Endometrial microvascular endothelial cells (primary cell): ENCODE measurements around the genes CDH12, PRDM9 and GOLPH3.

DNA sequence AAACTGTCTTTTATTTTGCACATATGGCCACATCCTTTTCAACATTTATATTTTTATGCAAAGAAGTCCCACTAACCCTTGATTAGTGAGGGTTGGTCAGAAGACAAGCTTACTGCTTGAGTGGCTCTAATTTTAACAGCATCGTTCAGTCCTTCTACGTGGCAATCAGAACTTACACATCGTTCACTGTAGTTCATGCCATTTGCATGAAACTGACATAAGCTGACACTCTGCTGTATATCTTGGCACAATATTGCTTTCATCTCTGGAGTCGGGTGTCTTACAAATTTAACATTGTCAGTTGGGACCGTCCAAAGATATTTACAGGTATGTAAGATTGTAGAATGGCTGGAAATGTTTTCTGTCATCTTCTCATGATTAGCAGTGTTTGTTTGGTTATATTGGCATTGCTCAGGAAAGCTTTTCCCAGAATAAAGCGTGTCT lies 50.6 kb downstream of the MARCHF11 start:
- RAMPAGE, long total RNA: no peak

GRCh38 chr5:16459386-16459999 lies 6.1 kb downstream of the ZNF622 start:
- RAMPAGE, long total RNA: no peak

DNA sequence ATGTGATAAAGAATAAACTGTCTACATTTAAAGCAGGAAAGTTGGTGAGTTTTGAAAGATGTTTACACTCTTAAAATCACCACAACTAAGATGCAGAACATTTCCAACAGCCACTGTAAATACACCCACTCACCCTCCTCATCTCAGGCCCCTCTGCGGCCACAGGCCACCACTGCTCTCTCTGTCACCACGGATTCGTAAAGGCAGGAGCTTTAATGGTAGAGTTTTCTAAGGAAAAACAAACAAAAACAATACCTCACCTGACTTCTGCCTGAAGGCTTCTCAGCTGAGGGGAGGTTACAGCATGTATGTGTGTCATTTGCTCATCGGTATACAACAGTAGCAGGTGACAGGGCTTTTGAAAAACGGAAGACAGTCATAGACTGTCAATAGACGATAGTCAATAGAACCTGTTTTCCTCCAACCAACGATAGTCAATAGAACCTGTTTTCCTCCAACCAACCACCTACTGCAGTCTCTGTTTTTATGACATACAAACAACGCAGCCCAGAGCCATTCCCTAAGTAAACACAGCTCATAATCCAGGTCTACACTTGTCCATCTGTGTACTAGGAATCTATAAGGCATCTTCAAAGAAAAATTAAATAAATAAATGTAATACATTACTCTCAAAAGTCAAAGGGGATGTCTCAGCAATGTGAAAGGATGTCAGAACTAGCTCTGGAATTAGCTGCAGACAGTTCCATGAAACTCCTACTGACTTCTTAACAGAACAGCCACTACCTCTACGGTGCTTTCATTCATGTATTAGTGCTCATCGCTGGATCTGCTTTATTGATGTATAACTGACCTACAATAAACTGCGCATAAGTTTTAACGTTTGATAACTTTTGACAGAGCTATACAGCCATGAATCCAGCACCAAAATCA lies 74.5 kb downstream of the RETREG1 start:
- RAMPAGE, long total RNA: no peak

GRCh38 chr5:16605069-16605628 lies 11.6 kb downstream of the RETREG1 start:
- RAMPAGE, long total RNA: no peak

- RAMPAGE, long total RNA: no peak
These were observed 1.1 kb downstream of the RETREG1 start for GRCh38 chr5:16615573-16616278.

DNA sequence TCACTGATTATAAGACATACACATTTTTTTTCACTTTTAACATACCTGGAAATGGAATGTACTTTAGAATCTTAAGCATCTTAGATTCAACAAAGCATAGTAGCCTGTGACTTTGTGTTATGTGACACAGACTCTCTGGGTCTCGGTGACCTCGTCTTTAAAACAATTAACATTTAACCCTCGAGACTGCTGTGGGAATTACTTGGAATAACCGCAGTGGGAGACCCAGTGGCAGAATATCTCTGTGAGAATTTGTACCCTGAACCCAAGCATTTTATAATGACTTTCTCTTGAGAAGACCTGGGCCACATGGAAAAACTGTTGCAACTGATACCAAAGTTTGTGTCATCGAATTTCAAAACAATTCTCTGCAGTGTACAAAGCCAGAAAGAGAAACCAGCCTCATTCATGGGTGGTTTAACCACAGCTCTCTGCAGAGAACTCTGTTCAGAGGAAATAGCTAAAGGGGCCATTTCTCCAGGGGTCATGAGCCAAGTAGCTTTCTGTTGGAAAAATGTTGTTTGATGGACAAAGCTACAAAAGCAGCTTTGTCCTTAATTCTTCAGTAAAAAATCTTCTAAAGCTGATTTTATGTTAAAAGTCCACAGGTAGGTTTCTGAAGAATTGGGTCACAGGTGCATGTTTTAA lies 10.0 kb upstream of the RETREG1 start:
- RAMPAGE, long total RNA: no peak

GRCh38 chr5:21533506-21534379 lies 1319.4 kb downstream of the CDH12 start:
- RAMPAGE, long total RNA: no peak

GRCh38 chr5:22853145-22853675 lies at the start of gene CDH12:
Gene CDH12, minus strand, starts transcription at chr5:22853344.
- RAMPAGE, long total RNA: no peak

DNA sequence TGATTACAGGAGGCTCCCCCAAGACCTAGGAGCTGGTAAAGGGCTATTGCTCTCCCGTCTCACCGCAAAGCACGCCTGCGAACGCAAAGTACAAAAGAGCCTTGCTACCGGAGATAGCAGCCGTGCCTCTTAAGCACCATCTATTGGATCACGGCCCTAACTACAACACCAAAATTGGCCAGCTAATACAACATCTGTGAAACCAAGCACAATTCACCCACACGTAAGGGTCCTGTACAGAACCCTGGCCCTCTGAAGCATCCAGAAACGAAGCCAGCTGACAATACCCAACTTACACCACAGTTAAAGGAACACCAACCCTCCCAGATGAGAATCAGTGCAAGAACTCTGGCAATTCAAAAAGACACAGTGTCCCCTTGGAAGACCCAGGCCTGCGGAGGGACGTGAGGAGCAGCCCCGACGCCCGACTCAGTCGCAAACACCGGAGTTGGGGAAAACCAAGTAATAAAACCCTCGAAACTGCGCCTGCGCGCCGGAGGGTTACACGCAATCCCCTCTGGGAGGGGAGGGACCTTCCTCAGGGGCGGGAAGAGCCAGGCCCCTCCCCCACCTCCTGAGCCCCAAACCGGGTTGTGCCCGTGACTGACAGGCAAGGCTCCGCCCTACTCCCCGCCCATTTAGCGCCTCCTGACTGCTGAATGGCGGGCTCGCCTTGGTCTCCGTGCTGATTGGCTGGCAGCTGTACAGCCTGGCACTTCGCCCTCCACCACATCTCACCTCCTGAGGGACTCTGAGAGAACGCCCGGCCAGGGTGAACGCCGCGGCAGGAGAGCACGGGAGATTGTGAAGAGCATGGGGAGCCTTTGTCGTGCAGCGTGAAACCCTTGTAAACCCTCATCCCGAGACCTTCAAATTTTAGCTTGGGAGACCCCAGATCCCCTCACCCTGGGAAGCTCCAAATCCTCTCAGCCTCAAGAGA lies at the start of gene PRDM9:
Gene PRDM9, plus strand, starts transcription at position 744 of the 940 bp plus-strand sequence.
- RAMPAGE, long total RNA: no peak

GRCh38 chr5:23835217-23835489 lies 327.7 kb downstream of the PRDM9 start:
- RAMPAGE, long total RNA: no peak

GRCh38 chr5:26369127-26369429 lies 669.3 kb downstream of the CDH9 start:
- RAMPAGE, long total RNA: no peak

GRCh38 chr5:27217369-27218485 lies 179.3 kb upstream of the CDH9 start:
- RAMPAGE, long total RNA: no peak

GRCh38 chr5:31193944-31194146 lies 359 bp downstream of the CDH6 start:
- RAMPAGE, long total RNA: no peak

DNA sequence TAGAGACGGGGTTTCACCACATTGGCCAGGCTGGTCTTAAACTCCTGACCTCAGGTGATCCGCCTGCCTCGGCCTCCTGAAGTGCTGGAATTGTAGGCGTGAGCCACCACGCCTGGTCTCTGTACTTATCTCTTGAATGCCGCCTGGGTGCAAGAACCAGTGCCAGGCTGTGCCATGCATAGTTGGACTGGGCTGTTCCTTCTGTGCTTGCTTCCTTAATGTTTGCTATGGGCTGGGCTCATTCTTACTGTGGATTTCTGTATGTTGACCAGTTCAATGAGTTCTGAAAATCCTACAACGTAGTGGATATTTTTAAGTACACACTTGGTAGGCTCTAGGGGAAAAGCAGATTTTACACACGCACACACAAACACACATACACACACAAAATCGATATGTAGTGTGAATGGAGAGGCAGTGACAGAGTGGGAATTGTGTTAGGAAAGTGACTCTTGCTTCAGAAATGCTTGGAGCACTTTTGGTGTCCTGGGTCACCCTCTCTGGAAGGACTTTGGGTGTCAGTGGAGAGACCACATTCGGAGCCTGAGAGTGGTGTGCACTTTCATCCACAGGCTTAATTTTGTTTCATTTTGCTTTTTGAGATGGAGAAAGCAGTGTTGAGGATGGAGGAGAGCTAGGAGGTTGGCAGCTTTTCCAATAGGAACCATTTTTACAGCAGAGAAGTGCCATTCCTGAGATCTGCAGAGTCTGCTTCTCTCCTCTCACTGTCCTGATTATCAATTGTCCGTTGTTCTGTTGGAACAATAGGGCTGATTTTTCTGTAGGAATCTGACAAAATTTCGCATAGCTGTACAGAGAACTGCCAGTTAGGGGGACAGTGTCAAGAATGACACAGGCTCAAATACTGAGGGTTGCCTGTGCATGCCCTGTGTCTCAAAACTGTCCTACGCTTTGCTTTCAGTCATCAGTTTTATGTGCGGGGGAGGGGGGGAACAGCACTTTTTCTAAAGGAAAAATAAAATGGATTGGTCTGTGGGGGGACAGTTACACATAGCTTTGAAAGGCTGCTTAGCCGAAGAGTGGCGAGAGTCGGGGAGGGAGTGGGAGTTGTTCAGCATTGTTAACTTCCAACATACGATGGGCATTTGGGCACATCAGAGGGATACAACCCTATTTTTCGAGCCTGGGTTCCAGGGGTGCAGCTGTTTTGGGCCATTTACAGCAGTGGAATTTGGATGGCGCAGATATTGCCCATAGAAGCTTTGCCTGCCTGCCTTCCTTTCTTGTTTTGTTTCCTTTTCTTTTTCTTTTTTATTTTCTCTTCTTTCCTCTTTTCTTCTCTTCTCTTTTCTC lies 248.4 kb downstream of the PDZD2 start:
- RAMPAGE, long total RNA: no peak

DNA sequence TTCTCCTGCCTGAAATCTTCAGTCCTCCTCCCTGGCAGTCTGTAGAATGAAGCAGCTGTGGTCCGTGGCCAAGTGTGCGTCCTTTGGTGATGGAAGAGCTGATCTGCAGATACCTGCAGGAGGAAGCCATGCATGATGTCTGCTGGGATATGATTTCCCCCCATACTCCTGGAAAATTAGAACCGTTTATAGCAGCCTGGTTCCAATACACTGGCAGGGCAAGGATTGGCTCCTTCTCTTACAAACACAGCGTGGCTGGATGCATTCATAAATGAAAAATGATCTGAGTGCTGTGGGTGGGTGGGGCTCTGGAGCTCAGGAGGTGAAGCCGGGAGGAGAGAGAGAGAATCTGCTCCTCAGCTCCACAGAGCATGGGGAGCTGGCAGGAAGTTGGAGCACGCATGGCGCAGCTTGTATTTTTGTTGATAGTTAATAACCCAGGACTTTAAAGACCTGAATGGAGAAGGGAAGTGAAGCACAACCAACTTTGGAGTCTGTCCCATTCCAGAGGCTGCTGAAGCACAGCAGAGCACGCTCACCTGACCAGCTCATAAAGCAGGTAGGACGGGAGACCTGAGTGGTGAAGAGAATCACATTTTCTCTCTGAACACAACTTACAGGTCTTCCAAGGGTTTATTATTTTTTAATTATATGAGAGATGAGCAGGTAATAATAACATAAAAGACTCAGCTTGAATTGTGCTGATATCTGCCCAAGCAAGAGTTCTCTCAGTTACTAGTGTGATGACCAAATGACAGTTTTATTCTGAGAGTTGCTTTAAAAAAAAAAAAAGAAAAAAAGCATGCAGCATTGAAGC lies 238.1 kb downstream of the GOLPH3 start:
- RAMPAGE, long total RNA: no peak

DNA sequence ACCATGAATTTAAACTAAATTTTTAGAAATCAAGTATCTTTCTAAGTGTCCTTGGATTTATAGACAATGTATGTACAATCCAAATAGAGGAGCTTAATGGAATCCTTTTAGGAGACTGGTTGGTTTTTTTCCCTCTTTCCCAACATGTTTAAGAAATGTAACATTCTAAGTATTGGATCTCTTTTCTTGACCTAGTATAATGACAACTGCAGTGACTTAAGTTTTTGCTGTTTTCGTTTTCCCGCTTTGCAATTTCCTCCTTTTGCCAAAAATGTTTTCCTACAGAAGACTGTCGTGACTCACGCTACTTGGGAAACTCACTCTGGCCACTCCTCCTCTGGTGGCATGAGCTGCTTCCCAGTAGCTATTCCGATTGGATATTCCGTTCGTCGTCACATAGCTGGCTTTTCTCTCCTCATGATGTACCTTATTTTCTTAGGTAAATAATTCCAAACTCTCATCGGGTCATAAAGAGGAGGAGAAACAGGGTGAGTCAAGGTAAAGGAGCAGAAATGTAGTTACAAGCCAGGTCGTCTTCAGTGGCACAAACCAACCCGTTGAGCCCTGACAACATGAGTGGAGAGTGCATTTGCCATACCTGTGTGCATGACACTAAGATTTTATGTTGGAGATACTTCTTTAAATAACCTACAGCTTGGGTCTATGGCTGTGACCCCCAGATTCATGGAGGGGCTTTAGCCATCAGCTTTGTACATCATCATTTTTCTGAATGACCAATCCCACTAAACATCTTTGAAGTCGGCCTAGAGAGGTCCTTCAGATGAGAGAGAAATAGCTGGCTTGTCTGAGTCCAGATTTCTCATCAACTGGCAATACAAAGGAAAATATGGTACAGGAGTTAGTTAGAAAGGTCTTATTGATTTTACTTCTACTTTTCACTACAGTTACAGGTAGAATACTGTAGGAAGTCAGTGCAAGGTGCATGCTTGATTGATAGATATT lies 64.8 kb downstream of the GOLPH3 start:
- RAMPAGE, long total RNA: no peak

GRCh38 chr5:32172376-32173205 lies 1.5 kb downstream of the GOLPH3 start:
- RAMPAGE, long total RNA: no peak

DNA sequence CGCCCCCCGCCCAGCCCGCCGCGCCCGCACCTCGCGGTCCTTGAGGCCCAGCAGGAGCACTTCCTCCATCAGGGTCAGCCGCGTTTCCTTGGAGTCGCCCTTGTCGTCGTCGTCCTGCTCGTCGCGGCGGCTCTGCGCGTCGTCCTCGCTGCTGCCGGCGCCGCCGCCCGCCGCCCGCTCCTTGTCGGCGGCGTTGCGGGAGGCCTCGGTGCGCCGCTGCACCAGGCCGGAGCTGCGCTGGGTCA lies 417 bp downstream of the GOLPH3 start:
- RAMPAGE, long total RNA: no peak

DNA sequence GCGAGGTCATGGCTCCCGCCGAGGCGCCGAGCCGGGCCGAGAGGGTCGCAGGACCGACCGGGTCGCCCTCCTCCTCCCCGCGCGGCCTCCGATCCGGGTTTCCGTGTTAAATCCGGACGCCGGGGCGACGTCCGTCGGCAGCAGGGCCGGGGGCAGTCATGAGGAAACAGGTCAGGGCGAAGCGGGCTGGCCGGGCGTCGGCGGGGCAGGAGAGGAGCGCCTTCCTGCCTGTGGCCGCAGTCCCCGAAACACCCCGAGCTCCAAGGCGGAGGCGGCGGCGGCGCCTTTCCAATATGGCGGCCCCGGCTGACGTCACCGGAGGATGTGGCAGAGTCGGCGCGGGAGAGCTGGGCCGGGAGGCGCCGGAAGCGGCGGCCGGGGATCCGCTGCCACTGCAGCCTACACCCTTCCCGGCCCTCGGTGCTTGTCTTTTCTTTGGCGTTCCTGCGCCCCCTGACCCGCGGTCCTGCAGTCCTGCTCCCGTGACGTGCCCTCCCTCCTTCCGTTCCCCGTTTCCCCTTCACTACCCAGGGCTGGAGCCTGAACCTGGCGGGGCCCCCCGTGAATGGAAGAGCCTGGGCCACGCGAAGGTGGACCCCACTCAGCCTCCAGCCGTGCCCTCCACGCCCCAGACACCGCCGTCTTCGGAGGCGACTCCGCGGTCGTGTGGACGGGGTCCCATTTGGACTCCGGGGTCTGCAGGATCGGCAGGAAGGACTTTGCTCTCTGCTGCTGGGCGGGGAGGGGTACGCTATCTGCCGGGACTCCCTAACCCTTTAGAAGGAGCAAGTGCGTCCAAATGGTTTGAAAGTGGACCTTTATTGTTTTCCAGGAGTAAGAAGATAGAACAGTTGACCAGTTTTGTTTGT lies at the start of gene GOLPH3:
Gene GOLPH3, minus strand, starts transcription at position 295 of the 869 bp plus-strand sequence.
- RAMPAGE, long total RNA: no peak

DNA sequence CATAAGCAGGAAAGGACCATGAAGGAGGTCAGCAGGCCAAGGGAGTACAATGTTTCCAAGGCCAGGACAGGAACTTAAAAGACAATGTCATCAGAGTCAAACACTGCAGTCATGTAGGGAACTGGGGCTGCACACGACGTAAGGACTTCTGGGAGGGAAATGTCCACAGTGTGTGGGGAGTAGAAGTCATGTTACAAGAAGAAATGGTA lies 61.5 kb downstream of the MTMR12 start:
- RAMPAGE, long total RNA: no peak